ENCODE measurements around a stretch of chr4.

- PRO-cap, 3 experiments = no peak in any of the 3 experiments
- RRBS = no CpG with 5 or more reads among the region's 1 CpG
Measured at GRCh38 chr4:143545845-143546235, 32.3 kb downstream of the SMARCA5 start.

DNA sequence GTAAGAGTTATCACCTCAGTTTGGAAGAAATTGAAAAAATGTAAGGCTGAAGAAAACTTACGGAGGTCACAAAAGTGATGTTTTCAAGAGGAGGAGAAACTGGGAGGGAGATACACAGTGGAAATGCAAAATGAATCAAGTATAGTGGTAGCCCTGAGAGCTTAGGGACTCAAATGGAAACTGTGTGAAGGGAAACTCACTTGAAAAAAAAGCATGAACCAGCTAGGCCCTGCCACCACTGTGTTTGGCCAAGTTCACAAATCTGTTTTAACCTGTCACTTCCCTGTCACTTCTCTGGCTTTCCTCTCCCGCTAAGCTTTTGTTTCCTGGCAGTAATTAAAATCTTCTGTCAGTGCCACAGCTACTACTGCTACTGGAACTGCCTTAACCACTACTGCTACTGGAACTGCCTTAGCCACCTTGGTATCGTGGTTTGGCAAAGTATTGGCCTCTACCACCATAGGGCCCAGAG is 41.3 kb downstream of the SMARCA5 start:
- PRO-cap, 3 experiments = no peak in any of the 3 experiments
- RRBS = no CpG with 5 or more reads among the region's 3 CpGs

GRCh38 chr4:143912407-143912937 is 7.1 kb upstream of the GYPE start:
- PRO-cap, 3 experiments = no peak in any of the 3 experiments
- RRBS = no CpG with 5 or more reads among the region's 4 CpGs

GRCh38 chr4:144808709-144809895 is 163.1 kb downstream of the HHIP start:
- PRO-cap, 3 experiments = no peak in any of the 3 experiments
- RRBS = no CpG with 5 or more reads among the region's 20 CpGs

DNA sequence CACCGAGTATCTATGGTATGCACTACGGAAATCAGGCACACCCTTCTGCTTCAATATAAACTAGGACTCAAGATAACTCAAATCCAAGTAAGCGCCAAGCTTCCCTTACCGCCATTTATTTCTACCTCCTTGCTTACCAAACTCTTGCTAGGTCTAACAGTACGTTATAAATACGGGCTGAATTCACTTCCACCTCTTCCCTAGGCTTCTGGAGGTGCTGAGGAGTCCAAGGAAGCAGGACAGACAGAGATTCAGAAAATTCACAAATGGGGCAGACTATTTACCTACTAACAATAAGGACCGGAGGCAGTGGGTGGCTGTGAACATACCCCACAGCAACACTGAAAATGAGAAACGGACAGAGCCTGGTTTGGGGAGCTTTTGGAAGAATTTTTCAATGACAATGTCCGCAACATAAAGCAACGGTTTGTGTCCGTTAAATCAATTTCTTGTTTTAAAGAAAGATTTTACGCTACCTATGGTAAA is 2.1 kb downstream of the OTUD4 start:
- PRO-cap, 3 experiments = no peak in any of the 3 experiments
- RRBS = no CpG with 5 or more reads among the region's 12 CpGs

DNA sequence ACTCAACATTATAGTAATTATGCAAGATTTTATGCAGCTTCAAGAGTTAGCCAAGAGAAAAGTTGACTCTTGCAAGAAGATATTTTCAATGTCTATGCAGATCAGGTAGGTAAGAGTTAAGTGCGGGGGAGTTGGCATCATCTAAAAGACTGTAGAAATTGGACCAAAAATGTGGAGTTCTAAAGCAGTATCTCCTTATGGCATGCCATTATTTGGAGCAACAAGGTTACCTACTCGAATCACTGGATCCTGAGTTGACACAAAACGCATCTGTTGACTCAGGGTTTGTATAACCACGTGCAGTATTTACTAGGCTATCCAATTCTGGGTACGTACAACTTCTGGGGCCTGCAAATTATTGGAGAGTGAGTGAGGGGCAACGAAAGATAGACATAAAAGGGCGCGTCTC is 662 bp upstream of the SMAD1 start:
- PRO-cap, 3 experiments = no peak in any of the 3 experiments
- RRBS = no CpG with 5 or more reads among the region's 8 CpGs

GRCh38 chr4:145514442-145514905 is 32.8 kb downstream of the SMAD1 start:
- PRO-cap, 3 experiments = no peak in any of the 3 experiments
- RRBS = no CpG with 5 or more reads among the region's 7 CpGs

DNA sequence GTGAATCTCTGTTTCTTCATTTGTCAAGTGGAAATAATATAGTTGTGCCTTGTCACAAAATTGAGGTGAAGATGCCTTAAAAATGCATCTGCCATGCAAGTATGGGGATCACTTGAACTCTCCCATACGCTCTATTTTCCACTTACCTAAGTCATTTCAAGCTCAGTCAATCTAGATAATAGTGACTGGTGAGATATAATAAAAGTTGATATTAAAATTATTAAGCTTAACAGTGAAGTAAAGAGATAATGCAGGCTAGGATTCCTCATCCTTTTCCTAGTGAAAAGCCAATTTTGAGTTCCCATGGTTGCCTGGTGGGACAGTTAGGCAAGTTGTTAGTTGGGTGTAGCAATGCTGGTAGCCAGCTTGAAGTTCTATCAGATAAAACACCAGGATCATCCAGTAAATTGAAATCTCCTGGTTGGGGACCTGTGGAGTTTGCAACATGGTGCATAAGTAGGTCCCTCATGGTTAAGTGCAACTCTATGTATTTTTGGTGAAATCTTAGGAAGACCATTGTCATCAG is 59.2 kb upstream of the MMAA start:
- PRO-cap, 3 experiments = no peak in any of the 3 experiments
- RRBS = no CpG with 5 or more reads among the region's 1 CpG

- PRO-cap, 3 experiments = no peak in any of the 3 experiments
- RRBS = no CpG with 5 or more reads among the region's 2 CpGs
Measured at GRCh38 chr4:145730872-145731349, 51.0 kb downstream of the C4orf51 start.

DNA sequence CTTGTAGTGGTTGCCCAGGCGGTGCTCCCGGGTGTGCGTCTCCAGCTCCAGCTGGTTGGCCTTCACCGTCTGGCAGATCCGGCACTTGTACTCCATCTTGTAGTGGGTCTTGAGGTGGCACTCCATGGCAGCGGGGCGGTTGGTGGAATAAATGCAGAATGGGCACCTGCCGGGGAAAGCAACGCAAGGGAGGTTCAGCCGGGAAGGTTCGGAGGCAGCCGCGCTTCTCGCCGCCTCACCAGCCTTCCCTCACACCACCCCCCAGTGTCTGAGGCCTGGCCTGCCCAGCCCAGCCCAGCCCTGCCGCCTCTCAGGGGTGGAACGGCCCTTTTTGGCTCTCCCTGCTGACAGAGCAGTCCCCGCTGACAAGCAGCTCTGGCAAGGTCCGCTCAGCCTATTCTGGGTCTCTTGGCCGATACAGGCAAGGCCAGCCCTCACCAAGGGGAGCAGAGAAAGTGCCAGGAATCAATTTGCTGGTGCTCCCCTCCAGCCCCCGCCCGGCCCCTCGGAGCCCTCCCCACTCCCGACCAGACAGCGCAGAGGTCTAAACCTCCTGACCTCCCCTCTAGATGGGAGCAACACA is 81.6 kb downstream of the C4orf51 start:
- PRO-cap, 3 experiments = no peak in any of the 3 experiments
- RRBS = 97% methylated on average over 7 of the region's 25 CpGs

DNA sequence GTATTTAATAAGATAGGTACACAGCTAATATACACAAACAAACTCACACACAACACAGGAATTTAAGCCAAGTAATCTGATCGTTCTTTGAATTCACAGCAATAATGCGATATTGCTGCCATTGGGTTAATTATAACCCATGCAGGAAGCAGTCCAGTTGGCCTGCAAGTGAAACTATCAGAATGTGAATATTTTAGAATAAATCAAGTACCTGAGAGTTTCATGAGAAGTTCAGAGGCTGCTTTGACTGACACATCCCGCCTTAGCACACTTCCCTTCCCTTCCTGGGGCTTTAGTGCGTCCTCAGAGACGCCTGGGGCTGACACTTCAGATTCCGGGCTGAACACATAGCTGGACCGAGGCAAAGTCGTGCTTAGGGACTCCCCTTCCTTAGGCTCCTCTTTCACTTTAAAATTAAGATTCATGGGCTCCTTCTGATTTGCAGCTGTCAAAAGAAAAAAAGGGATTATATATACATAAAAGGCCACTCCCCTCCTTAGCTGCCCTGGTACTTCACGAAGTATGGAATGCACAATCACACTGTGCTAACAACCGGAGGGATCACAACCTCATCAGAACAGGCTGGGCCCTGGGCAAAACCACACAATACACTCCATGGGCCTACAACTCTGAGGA is 68.5 kb downstream of the ZNF827 start:
- PRO-cap, 3 experiments = no peak in any of the 3 experiments
- RRBS = no CpG with 5 or more reads among the region's 10 CpGs

DNA sequence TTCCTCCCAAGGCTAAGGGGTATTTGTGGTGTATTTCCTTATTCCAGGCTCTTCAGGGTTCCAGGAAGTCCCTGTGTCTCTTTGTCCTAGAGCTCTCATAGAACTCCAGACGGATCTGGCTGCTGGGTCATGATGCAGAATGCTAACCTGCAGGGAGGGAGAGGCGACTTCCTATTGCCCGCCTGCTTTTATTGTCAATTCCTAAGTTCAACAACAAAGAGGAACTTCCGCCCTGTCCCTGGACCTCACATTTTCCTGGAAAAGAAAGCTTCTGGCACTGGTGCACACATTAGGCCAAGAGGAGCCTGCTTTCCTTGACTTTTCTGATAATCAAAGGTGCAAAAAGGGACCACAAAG is 46.0 kb upstream of the ZNF827 start:
- PRO-cap, 3 experiments = no peak in any of the 3 experiments
- RRBS = no CpG with 5 or more reads among the region's 4 CpGs

DNA sequence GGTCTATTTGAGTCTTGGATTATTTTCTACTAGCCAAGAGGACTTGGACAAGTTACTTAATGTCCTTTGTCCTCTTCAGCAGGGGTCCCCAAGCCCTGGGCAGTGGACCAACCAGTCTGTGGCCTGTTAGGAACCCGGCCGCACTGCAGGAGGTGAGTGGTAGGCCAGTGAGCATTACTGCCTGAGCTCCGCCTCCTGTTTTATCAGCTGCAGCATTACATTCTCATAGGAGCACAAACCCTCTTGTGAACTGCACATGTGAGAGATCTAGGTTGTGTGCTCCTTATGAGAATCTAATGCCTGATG is 151.4 kb downstream of the REELD1 start:
- PRO-cap, 3 experiments = no peak in any of the 3 experiments
- RRBS = no CpG with 5 or more reads among the region's 3 CpGs

DNA sequence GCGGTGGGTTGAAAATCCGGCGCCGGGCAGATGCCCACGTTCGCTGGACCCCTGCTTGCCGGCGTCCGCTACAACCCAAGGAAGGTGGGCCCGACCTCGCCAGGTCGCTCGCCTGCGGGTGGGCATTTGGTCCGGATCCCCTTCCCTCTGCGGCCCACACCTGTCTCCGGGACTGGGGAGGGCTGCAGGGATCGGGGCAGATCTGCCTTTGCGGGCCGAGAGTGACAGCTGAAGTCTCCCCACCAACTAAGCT is 714 bp upstream of the SLC10A7 start:
- PRO-cap, 3 experiments = no peak in any of the 3 experiments
- RRBS = 1% methylated on average over 15 of the region's 20 CpGs

GRCh38 chr4:146522781-146523153 is 1.0 kb upstream of the SLC10A7 start:
- PRO-cap, 3 experiments = no peak in any of the 3 experiments
- RRBS = no CpG with 5 or more reads among the region's 15 CpGs

DNA sequence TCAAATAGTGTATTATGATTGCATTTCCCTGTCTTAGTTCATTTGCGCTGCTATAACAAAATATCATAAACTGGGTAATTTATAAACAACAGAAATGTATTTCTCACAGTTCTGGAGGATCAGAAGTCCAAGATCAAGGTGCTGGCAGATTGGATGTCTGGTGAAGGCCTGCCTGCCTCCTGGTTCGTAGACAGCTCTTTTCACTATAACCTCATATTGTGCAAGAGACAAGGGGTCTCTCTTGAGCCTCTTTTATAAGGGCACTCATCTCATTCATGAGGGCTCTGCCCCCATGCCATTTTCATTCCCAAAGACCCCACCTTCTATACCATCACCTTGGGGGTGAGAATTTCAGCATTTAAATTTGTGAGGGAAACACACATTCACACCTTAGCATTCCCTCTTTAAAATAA is 129.3 kb upstream of the EDNRA start:
- PRO-cap, 3 experiments = no peak in any of the 3 experiments
- RRBS = no CpG with 5 or more reads among the region's 2 CpGs

- PRO-cap, 3 experiments = no peak in any of the 3 experiments
- RRBS = no CpG with 5 or more reads among the region's 2 CpGs
Measured at GRCh38 chr4:147361614-147362130, 119.2 kb upstream of the EDNRA start.

GRCh38 chr4:147546186-147546785 is 65.4 kb downstream of the EDNRA start:
- PRO-cap, 3 experiments = no peak in any of the 3 experiments
- RRBS = no CpG with 5 or more reads among the region's 3 CpGs

GRCh38 chr4:147756066-147756321 is 24.1 kb downstream of the ARHGAP10 start:
- PRO-cap, 3 experiments = no peak in any of the 3 experiments
- RRBS = no CpG with 5 or more reads among the region's 1 CpG

DNA sequence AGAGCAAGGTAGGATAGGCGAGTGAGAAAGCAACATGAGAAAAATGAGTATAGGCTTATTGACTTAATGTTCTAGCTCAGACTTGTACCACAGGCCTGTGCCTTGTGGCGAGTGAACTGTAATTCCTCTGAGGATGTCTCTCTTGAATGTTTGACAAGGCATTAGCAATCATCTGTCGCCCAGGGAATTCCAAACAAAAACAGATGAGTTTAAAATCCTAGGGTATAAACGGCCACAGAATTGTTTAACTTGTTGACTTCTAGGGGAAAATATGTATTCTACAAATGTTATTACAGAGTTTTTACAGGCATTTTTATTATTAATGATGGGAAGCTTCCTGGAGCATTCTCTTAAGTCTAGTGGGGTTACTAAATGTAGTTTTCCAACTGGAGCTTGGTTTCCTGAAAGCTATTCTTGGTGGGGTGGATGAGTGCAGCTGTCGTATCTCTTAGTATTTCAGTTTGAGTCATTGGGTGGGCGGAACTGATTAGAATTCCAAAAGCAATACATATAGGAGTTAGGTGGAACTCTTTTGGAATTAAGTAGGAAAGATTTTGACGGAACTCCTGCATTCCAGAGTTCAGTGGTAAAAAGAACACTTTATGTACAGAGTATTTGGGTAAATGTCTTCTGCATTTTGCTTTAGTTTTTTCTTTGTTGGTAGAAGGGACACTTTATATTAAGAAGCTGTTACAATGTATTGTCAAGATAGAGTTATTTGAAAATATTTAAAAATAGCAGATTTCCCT is 40.7 kb downstream of the ARHGAP10 start:
- PRO-cap, 3 experiments = no peak in any of the 3 experiments
- RRBS = no CpG with 5 or more reads among the region's 7 CpGs

All from breast (tissue), 4 donors.